LNCaP clone FGC (cell line): ENCODE measurements around a stretch of chr22.

DNA sequence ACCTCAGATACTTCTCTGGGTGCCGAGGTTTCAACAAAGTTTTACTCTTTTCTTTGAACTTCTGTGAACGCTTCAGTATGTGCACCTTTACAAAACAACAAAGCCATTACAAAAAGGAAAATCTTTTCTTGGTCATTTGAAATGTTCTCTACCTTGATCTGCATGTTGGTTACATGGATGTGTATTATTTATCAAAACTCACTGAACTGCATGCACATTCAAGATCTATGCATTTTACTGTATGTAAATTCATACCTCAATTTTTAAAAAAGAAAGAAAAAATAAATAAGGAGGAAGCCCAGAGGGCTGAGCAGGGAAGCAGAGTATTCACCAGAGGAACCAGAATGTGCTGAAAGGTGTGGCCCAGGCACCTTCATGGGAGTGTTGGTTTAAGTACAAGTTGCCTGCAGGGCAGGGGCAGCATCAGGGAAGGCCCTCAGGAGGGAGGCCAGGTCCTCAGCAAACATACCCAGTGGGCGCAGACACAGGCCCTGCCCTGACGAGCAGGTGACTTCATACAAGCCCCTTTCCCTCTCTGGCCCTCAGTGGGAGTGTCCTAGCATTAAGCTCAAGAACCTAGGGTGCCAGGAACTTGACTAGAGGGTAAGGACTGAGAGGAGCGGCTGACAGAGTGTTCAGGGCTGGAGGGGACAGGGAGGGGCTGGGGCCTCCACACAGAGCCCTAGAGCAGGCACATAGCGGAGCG is 7.4 kb upstream of the CASTOR1 start:
- RRBS, 2 experiments: no CpG with 5 or more reads among the region's 7 CpGs

DNA sequence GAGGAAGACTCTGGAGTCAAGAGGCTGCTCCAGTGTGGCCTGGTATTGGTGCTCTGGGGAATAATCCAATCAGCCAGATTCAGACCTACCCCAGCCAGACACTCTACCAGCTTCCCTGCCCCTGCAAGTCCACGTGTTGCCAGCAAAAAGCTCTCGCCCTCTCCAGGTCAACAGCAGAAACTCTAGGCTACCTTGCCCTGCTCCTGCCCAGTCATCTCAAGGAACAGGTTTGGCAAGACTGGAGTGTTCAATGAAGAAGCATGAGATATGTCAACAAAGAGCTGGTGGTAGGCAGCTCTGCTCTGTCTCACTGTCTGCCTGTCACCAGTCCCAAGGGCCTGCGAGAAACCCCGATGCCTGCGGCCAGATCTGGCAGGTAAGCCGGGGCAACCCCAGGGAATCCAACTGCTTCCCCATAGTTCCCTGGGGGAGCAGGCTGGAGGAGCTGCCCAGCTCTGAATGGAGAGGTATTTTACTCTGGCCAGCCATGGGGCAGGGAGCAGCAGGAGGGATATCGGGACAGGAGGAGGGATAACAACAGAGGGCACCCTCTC is 9.1 kb upstream of the CASTOR1 start:
- RRBS, 2 experiments: no CpG with 5 or more reads among the region's 7 CpGs

- RRBS, 2 experiments: no CpG with 5 or more reads among the region's 2 CpGs
Measured at GRCh38 chr22:30305911-30306293, 16.6 kb upstream of the CASTOR1 start.

DNA sequence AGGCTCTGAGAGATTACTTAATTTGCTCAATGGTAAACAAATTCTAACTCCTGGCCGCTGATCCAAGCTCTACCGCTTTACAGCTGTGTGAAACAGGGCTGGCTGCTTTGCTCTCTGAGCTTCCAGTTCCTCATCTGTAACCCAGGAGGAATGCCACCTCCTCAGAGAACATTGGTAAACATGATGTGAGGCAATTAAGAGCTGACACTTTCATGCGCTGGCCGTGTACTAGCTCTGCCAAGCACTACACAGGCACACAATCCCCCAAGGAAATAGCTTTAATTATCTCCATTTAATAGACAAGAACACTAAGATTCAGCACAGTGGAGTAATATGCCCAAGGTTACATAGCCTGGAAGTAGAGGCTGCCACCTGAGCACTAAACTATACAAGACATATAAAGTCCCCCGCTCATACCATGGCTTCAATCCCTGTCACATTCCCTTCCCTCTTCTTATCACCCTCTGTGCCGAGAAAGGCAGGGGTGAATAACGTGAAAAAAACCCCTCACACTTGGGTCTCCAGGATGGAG is 16.2 kb downstream of the TBC1D10A start:
- RRBS, 2 experiments: no CpG with 5 or more reads among the region's 7 CpGs

GRCh38 chr22:30344883-30345445 is 11.7 kb downstream of the SF3A1 start:
- RRBS, 2 experiments: no CpG with 5 or more reads among the region's 8 CpGs

DNA sequence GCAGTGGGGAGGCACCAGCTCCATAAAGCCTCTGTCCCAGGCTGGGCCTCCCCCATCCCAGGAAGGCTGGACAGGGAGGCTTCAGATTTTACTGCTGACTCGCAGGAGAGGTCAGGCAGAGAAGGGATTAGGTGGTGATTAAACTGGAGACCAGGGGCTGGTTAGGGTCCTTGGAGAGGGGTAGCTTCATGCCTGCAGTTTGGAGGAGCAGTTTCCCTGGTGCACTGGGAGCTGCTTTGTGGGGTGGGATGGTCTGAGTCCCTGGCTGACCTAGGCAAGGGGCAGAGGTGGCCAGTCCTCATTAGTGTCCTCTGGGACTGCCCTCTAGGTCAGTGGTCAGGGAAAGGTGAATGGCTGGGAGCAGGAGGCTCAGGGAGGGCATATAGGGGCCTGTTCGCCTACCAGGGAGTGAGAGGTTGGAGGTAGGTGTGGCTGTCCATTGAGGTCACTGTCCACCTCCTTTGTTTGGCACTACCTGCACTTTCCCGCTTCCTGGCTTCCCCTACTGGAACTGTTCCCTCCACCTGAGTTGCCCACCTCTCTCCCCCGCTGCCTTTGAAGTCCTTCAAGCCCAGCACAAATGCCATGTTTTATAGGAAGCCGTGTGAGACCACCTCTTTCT is 1.4 kb downstream of the SEC14L2 start:
- RRBS, 2 experiments: no CpG with 5 or more reads among the region's 5 CpGs

GRCh38 chr22:30564699-30565115 is 9.8 kb downstream of the GAL3ST1 start:
- RRBS, 2 experiments: no CpG with 5 or more reads among the region's 3 CpGs

GRCh38 chr22:30565980-30566548 is 8.4 kb downstream of the GAL3ST1 start:
- RRBS, 2 experiments: no CpG with 5 or more reads among the region's 8 CpGs

- RRBS, 2 experiments: 63 to 70% methylated on average over 2 of the region's 13 CpGs
Measured at GRCh38 chr22:30881164-30881954, 87.2 kb downstream of the MORC2 start.

- RRBS, 2 experiments: no CpG with 5 or more reads among the region's 3 CpGs
Measured at GRCh38 chr22:30943206-30943710, 25.3 kb downstream of the MORC2 start.

DNA sequence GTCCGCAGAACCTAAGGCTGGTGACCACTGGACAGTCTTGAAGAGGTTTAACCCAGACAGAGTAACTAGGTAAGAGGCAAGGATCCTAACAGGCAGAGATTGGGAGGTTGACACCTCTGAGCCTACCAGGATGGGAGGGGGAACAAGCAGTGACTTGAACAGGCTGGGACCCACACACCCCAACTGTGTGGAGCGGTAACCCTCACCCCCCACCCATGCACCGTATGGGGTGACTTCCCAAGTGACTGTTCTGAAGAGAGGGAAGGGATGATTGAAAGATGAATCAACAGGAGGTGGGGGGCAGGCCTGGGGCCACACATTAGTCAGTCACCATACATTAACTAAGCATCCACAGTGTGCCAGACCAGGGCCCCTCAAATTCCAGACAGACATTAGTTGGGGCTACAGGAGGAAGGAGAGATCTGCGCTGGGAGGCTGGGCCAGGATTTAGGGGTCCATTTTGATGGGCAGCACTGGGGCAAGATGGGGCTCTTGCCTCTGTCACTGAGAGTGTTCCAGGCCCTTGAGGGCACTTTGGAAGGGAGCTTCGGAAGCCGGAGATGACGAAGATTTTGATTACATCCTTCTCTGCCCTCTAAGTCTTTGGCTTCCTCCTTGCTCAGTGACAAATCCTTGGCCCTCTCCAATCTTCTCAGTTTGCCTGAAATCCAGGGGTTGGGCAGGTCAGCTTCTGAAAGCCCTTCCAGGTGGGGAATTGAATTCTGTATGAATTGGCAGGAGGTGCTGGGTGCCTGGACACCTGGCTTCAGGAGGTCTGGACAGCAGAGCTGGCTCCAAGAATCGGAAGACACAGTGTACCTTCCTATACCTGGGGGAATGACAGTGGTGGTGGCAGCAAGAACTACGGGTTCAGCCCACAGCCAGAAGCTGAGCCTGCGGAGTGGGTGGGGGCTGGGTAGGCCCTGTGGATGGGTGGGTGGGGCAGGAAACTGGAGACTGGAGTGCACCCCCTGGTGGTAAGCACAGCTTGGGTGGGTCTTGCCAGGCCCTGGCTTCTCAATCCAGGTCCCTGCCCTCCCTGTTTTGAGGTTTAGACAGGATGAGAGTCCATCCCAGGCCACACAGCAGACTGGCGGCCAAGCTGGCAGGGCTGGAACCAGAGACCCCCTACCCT is 1.1 kb downstream of the SMTN start:
- RRBS, 2 experiments: no CpG with 5 or more reads among the region's 11 CpGs

DNA sequence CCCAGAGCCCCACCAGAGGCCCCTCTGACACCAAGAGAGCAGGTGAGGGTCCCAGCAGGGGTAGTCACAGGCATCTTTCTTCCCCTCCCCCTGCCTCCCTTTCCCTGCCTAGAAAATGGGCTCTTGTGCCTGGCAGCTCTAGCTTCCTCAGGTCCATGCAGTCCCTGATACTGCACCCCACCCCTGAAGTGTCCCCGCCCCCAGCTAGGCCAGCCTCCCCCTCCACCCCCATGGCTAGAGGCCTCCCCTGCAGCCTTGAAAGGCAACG is 9.0 kb downstream of the SMTN start:
- RRBS, 2 experiments: no CpG with 5 or more reads among the region's 2 CpGs

DNA sequence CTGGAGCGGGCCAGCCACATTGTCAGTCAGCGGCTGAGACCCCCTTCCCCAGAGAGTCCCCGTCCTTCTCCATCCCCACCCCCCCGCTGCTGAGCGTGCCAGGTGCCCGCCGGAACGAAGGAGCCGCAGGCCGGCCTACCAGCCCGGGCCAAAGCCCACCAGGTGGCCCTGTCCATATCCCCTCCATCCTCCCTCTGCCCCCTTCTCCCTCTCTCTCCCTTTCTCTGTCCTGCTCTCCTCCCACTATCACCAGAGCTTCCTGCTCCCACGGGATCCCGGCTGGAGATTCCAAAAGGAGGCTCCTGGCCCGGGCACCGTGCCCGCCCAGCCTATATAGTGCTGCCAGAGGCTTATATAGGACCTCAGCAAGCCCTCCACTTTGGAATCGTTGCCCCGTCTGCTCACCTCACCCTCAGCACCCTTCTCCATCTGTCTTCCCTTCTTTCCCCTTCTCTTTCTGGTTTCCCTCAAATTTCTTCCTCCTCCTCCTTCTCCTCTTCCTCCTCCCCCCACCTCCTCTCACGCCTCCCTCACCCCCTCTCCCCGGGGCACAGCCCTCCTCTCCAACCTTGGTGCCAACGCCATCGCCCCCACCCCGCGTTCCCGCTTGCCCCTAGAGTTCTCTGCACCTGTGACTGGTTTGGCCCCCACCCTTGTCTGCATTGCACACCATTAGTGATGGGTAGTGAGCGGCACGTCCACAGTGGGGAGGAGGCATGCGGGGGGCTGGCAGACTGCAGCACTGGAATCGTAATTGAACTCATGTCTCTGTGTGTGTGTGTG is 7.2 kb downstream of the SELENOM start:
- RRBS, 2 experiments: no CpG with 5 or more reads among the region's 29 CpGs

- RRBS, 2 experiments: no CpG with 5 or more reads among the region's 5 CpGs
Measured at GRCh38 chr22:31140793-31141178, 478 bp upstream of the PLA2G3 start.

- RRBS, 2 experiments: no CpG with 5 or more reads among the region's 7 CpGs
Measured at GRCh38 chr22:31210666-31211494, 1.2 kb upstream of the LIMK2 start.

- RRBS, 2 experiments: no CpG with 5 or more reads among the region's 5 CpGs
Measured at GRCh38 chr22:31250641-31251326, 38.7 kb downstream of the LIMK2 start.

GRCh38 chr22:31269865-31270641 is 22.2 kb downstream of the PIK3IP1 start:
- RRBS, 2 experiments: no CpG with 5 or more reads among the region's 3 CpGs

- RRBS, 2 experiments: no CpG with 5 or more reads among the region's 7 CpGs
Measured at GRCh38 chr22:31286106-31286881, 6.0 kb downstream of the PIK3IP1 start.

- RRBS, 2 experiments: no CpG with 5 or more reads among the region's 4 CpGs
Measured at GRCh38 chr22:31337240-31337575, 8.9 kb downstream of the PATZ1 start.

GRCh38 chr22:31400080-31400620 is 746 bp downstream of the DRG1 start:
- RRBS, 2 experiments: no CpG with 5 or more reads among the region's 12 CpGs